ENCODE measurements around a stretch of chr12.

DNA sequence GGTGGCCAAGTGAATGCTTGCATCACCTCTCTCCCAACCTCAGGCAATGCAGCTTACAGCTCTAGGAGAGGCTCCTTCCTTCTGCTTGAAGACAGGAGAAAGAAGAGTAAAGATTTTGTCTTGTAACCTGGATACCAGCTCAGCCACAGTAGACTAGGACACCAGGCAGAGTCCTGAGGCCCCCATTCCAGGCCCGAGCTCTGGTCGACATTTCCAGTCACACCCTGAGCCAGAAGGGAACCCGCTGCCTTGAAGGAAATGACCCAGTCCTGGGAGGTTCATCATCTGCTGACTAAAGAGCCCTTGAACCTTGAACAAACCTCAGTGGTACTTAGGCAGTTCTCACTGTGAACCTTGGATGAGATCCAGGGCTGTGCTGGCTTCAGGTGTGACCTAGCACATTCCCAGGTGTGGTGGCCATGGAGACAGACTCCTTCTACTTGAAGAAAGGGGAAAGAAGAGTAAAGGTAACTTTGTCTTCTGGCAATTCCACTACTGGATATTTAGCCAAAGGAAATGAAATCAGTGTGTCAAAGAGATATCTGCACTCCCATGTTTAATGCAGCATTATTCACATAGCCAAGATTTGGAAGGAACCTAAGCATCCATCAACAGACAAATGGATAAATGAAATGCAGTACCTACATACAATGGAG lies 85.2 kb upstream of the PLXNC1 start:
- RRBS: no CpG with 5 or more reads among the region's 3 CpGs

- RRBS: no CpG with 5 or more reads among the region's 8 CpGs
Observed at GRCh38 chr12:94167928-94168484, 19.6 kb downstream of the PLXNC1 start.

DNA sequence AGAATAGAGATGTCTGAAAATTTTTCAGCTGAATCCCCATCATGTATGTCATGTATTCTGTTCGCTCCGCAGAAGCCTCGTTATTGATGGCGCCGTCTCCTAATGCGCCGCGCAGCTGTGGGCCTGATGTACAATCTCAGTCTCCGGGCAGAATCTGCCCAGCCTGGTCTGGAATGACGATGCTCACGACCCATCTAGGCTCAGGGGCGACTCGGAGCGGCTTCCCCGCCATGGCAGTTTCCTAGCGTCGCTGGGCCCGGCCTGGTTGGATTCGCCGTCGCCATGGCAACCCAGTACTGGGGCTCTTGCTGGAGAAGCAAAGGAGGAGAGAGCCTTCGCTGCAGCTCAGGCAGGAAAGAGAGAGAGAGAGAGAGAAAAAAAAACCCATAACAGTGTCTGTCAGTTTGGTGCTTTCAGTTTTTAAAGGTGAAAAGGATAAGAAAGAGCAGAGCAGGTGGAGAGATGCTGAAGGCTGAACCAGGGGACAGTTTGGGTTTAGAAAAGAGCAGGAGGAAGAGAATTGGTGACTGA lies 38.5 kb downstream of the PLXNC1 start:
- RRBS: 3% methylated on average over 6 of the region's 22 CpGs

- RRBS: no CpG with 5 or more reads among the region's 14 CpGs
Observed at GRCh38 chr12:94262859-94263632, 114.7 kb downstream of the PLXNC1 start.

DNA sequence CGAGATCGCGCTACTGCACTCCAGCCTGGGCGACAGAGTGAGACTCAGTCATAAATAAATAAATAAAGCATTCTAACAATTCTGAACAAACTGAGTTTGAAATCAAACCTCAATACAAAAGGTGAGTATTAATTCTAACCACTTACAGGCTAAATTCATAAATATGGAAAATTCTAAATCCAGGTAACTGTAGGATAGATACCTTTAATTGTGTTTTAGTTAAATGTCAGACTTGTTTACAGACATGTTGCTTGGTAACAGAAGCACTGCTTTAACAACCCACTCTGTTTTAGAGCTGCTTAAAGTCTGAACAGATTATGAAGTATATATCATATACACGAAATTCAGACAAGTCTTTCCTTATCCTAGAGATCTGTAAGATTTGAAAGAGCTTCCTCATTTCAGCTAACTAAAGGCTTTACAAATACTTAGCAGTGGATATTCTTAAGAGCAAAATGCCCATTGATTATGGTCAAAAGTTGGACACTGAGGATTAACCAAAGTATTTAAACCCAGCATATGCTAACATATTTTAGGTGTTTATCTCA lies 907 bp downstream of the CEP83 start:
- RRBS: no CpG with 5 or more reads among the region's 5 CpGs

- RRBS: under 1% methylated on average over 8 of the region's 35 CpGs
Observed at GRCh38 chr12:94460161-94460941, 684 bp upstream of the CEP83 start.

DNA sequence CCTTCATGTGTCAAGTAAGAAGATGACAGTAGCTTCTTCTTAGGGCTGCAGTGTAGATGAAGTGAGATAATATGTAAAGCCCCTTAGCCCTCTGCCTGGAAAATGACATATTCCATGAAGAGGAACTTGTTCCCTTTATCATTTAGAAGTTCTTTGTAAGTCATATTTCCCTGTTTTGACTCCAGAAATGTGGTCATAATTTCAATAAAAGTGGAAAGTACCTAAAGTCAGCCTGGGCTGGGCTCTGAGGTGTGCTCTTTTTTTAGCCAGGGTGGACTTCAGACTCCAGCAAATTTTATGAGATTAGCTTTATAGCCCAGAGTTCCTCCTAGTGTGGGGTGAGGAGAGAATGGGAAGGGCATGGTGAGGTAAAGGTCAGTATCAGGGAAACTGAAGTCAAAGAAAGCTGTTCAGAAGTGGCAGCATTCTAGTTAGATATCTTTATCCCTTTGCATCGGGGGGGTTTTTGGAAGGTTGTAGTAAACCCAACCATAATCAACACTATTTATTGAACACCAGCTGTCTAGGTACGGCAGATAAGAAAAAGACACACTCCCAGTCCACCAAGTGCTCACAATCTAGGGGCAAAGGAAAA lies 92.5 kb downstream of the TMCC3 start:
- RRBS: no CpG with 5 or more reads among the region's 2 CpGs

- RRBS: 89% methylated on average over 4 of the region's 13 CpGs
Observed at GRCh38 chr12:94587781-94588351, 62.5 kb downstream of the TMCC3 start.

- RRBS: no CpG with 5 or more reads among the region's 3 CpGs
Observed at GRCh38 chr12:94643647-94643927, 6.8 kb downstream of the TMCC3 start.

GRCh38 chr12:94832694-94833689 lies 170.5 kb downstream of the NDUFA12 start:
- RRBS: no CpG with 5 or more reads among the region's 16 CpGs

DNA sequence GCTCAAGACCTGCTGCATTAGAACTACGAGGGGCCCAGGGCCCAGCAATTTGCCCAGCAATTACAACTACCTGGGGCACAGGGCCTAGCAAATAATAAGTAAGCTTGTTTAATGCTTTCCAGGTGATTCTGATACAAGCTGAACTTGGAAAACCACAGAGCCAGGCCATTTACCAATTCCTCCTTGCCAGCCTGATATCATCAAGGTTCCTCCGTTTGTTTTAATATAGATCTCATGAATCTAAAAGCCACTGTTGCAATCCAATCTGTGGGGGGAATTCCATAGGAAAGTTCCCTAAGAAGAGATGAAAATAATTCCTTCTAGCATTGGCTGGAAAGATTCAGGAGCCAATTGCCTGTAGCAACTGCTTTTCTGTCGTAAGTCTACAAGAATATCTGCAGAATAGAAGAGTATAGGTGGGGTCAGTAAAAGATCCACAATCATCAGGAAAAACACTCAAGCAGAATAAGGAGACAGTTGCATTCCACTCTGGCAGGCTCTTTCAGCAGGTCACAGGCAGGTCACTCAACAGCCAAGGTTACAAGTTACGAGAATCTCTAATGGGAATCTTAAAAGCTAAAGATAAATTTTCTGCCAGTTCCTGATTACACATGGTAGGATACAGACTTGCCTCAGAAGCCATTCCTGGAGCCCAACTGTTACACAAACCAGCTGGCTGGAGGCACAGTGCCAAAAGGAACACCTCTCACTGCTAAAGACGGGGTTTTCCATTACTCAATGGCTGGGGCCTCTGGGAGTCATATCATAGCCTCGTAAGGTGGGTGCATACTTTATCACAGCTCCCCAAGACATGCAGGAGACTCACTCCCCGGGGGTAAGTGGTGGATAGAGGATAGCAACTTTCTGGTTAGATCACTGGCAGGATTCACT lies 43.7 kb downstream of the FGD6 start:
- RRBS: 43% methylated on average over 1 of the region's 7 CpGs

GRCh38 chr12:95772574-95773173 lies 17.9 kb downstream of the NTN4 start:
- RRBS: no CpG with 5 or more reads among the region's 11 CpGs

- RRBS: no CpG with 5 or more reads among the region's 7 CpGs
Observed at GRCh38 chr12:96104401-96104933, 69.1 kb upstream of the LTA4H start.

- RRBS: no CpG with 5 or more reads among the region's 40 CpGs
Observed at GRCh38 chr12:96108835-96109382, 73.5 kb upstream of the LTA4H start.

- RRBS: no CpG with 5 or more reads among the region's 16 CpGs
Observed at GRCh38 chr12:96242354-96243313, 48.5 kb downstream of the ELK3 start.

DNA sequence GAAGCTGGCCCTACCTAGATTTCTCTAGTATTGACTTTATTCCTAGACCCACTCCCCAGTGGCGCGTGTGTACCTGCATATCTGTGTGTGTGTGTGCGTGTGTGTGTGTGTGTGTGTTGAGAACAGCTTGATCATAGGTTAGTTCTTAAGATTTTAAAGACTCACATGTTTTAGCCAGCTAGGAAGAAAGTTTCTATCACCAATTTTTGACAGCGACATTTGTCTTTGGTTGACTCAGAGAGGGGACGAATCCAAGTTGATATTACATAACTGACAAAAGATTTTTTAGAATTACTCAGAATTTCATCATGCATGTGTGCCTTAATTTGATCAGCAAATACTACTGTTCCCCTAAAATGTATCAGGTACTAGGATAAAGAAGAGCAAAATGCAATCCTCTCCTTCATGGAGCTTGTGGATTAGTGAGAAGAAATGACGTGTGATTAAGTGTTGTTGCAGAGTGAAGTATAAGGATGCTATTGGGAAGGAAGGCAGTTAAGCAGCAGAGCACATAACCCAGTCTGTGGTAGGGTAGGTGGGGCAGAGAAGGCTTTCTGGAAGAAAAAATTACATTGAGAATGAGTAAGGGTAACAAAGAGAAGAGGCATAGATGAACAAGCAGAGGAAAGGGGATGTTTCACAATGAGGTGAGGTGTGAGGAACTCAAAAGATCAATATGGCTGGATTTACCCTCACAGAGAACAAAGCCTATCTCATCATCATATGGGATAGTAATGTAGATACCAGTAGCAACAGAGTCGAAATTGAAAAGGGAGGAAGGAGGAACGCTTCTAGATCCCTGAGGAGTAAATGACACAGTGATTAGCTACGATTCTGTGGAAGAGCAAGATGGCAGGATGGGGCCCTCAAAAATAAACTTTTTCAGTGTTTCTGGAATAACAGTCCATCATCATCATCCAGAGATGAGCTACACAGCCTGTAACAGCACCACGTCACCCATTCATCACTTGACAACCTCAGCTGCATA lies 77.5 kb downstream of the ELK3 start:
- RRBS: no CpG with 5 or more reads among the region's 10 CpGs

GRCh38 chr12:96315609-96316652 lies 84.3 kb downstream of the CDK17 start:
- RRBS: no CpG with 5 or more reads among the region's 35 CpGs

DNA sequence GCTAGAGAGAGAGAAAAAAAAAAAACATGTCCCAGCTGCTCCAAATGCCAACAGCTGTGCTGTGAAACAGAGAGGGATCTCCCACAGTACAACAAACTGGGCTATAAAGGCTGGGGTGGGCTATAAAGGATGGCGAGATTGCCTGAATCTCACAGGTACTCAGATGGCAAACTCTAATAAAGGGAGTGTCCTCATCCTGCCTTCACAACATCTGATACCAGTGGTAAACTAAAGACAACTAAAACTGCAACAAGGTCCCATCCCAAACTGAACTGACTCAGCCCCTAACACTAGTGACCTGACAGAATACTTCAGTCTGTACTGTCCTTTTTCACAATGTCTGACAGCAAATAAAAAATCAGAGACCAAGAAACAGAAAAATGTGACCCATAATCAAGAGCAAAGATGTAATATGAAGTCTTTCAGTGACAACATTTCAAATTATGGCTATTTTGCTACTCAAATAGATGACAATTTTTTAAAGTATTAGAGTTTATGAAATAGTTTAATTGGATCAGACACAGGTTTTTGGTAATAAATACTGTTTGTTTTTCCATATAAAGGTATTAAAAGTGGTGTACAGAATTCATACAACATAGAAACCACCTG lies 47.8 kb downstream of the CDK17 start:
- RRBS: no CpG with 5 or more reads among the region's 1 CpG

DNA sequence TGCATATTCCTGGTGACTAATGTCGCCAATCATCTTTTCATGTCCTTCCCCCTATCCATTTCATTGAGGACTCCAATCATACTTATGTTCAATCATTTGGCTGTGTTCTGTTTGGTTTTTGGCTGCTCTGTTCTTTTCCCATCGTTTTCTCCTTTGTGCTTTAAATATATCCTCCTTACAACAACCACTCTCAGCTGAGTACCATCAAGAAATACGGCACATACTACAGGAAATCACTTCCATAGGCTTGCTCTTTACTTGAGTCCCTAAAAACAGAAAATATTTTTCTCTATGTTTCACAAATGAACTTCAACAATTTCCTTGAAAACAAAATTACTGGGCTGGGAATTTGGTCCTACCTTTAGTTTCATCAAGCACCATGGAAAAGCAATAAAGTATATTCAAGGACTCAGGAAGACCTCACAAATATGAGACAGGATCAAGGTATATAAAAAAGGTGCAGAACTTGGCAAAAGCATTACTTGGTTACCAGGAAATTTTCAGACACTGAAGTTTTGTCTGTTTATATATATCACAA lies 35.7 kb downstream of the CDK17 start:
- RRBS: no CpG with 5 or more reads among the region's 3 CpGs

- RRBS: no CpG with 5 or more reads among the region's 11 CpGs
Observed at GRCh38 chr12:96427040-96427938, 27.1 kb upstream of the CDK17 start.